Mesenchymal stem cell of the bone marrow (primary cell): ENCODE measurements around the gene CDH4.

GRCh38 chr20:59034722-59035312, 2.7 kb upstream of the ATP5F1E start:
- CAGE, long polyA plus RNA: no peak

DNA sequence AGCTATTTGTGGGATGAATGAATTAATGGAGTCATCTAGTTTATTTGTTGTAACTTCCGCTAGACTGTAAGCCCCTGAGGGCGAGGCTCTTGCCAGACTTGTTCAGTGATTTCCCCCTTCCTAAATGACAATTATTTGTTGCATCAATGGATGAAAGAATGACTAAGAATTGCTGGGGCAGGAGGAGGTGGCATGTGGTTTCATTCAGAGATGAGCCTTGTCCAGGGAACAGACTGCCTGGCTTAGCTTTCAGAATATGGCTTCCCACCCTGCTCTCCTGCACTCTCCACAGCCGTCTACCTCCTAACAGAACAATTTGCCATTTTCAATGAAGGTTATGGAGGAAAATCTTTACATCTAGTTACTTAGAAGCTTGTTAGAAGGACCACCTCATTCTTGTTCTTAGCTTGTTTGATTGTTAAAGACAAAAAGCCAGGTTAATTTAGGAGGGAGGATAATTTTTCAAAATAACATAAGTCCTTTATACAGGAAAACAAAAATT, 1.2 kb upstream of the PRELID3B start:
- CAGE, long polyA plus RNA: no peak

DNA sequence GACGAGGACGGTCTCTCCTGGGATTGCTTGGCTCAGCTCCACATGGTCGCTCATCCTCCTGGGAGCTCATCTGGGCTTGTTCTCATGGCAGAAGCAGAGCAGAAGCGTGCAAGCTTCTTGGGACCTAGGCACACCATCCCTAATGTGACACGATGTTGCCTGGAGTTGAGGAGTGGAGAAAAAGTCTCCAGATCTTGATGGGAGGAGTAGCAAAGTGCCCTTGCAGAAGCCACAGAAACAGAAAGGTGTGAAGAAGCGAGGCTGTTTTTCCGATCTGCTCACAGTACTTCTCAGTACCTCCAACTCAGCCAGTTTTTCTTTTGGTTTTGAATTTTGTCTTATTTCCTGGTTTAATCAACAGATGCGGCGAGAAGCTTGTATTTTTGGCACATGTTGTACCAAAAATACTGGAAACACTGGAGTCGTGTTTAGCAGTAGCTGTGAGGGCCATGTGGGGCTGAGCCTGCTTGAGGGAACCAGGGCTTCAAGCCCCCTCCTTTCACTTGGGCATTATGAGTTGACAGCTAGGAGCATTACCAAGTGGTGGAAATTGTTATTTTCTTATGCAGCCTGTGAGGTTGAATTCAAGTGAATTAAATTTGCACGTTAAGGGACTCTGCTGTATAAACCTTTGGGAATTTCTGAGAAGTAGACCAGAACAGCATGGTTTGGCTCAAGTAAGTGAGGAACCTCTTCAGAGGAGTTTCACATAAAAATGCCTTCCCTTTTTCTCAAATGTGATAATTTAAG, 14.2 kb downstream of the ZNF831 start:
- CAGE, long polyA plus RNA: no peak

GRCh38 chr20:59221893-59223098, 58.7 kb downstream of the ZNF831 start:
- CAGE, long polyA plus RNA: no peak

DNA sequence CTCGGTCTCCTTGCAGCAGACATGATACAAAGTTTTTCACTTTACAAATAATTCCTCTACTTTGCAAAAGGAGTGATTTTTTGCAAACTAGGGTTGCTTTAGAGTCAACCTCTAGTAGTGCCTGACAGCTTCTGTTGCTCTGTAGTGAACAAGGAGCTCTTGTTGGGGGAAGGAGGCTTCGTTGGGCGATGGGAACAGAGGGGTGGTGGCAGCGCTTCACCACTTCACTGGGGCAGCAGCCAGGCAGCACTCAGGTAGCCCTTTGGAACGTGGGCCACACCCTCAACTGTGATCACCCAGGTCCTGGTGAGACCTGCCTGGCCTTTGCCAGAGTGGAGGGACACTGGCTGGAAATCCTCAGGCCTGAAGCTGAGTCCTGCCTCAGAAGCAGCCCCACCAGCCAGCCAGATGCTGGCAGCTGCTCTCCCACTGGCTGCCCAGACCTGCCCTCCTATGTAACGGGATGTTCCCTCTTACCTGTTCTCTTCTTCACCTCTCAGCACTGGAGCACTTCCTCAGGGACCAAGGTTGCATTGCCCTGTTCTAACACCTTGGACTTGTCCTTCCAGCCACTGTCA, 10.4 kb upstream of the EDN3 start:
- CAGE, long polyA plus RNA: no peak

DNA sequence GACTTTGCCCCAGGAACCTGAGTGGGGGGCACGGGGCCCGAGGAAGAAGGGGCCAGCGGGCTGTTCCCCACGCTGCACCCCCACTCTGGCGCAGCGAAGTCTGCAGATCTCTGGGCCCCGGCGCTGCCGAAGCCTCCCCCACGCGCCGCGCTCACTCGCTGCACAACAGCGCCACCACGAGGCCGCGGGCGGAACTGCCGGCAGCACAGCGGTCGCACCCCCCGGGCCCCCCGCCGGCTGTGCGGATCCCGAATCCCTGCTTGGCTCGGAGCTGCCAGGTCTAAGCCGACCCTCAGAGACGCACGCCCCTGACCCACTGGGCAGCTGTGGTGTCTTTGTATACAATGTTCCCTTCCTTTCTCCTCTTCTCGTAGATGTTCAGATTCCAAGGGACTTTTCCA, 103.3 kb downstream of the EDN3 start:
- CAGE, long polyA plus RNA: no peak

DNA sequence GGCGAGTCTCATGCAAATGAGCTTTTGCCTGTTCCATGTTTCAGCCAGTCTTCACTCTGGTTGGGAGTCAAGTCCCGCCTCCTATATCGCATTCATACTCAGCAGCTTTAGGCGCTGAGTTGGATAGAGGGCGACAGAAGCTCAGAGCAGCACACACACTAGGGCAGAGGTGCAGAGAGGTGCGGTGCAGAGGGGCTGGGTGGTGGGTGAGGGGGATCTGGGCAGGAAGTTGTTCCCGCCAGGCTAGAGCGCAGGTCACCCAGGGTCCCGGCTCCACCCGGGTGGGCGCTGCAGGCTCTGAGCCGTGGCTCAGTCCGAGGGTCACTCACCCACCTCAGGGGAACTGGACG, 89.2 kb upstream of the PHACTR3 start:
- CAGE, long polyA plus RNA: no peak

- CAGE, long polyA plus RNA: no peak
Observed at GRCh38 chr20:59994449-59995295, 36.4 kb downstream of the CDH26 start.

- CAGE, long polyA plus RNA: no peak
Observed at GRCh38 chr20:61251923-61252623, at the start of gene CDH4. Gene CDH4 (plus strand): TSS chr20:61252261.

GRCh38 chr20:62000283-62000904, 65.3 kb downstream of the TAF4 start:
- CAGE, long polyA plus RNA: no peak

- CAGE, long polyA plus RNA: no peak
Observed at GRCh38 chr20:62030695-62031753, 34.7 kb downstream of the TAF4 start.

- CAGE, long polyA plus RNA: no peak
Observed at GRCh38 chr20:62135542-62136388, 7.4 kb downstream of the PSMA7 start.

- CAGE, long polyA plus RNA: no peak
Observed at GRCh38 chr20:62149231-62150072, 5.9 kb downstream of the SS18L1 start.

- CAGE, long polyA plus RNA: no peak
Observed at GRCh38 chr20:62159814-62160318, 16.3 kb downstream of the SS18L1 start.

- CAGE, long polyA plus RNA: no peak
Observed at GRCh38 chr20:62178338-62179469, 4.1 kb upstream of the MTG2 start.

DNA sequence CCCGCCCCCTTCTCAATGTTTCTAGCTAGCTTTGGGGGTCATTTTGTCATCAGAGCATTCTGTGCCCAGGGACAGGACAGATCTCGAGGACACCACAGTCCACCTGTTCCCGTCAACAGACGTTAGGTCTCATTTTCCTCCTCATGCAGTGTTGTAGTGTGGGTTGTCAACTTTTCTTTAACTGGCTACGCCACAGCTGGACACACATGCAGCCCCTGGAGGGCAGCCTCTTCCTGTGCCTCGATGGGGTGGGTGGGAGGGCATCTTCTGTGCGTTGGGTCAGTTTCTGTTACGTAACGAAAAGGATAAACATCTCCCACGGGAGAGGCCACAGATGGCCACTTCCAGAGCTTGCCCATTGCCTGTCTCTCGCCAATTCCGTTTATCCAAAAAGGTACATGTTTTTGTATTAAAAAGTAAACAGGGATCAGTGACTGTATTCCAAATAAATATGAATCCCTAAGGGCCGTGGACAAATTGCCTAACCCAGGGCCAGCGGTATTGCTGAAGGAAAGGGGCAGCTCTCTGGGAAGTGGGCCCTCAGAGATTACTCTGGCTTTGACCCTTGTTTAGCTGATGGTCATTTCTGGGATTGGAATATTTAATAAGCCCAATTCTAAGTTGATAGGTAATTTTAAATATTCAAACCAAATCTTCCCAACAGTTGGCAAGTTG, 3.2 kb upstream of the MTG2 start:
- CAGE, long polyA plus RNA: no peak

DNA sequence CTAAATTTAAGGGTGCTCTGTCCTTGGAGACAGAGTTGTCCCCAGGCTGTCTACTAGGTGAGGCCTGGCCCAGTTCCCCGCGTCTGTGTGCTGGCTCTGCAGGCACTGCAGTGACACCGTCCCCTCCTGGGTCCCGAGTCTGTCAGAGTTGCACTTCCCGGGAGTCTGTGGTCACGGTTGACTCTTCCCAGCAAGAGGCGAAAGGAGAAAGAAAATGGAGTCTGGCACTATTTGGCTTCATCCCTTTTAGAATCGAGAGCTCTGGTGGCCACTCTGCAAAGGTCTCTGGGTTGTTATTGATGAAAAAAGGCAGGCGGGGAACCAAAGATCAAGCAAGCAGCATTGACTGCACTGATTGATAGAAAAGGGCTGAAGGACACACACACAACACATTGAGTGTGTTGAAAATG, 19.6 kb upstream of the ADRM1 start:
- CAGE, long polyA plus RNA: no peak

GRCh38 chr20:62301721-62302880, 696 bp upstream of the ADRM1 start:
- CAGE, long polyA plus RNA: no peak

- CAGE, long polyA plus RNA: no peak
Observed at GRCh38 chr20:62310203-62311429, 7.8 kb downstream of the ADRM1 start.

- CAGE, long polyA plus RNA: no peak
Observed at GRCh38 chr20:62360685-62361695, 6.1 kb downstream of the LAMA5 start.